Parietal lobe (tissue), 2 donors: ENCODE measurements around the genes EIF2B5, ECE2 and LIPH.

DNA sequence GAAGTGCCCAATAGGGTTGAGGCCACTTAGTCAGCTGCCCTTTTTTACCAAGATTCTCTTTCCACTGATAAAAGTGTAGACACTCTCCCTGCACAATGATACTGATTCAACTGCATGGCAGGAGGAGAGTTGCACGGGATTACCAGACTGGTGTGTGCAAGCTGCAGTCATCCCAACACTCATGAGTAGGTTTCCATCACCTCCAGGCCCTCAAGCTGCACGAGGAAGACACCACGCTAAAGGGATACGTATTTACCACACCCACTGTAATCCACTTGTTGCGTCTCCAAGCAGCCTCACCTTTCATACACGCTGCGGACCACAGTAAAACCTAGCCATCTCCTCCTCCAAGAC, 957 bp downstream of the ABCC5 start:
- RAMPAGE, long total RNA: no peak

DNA sequence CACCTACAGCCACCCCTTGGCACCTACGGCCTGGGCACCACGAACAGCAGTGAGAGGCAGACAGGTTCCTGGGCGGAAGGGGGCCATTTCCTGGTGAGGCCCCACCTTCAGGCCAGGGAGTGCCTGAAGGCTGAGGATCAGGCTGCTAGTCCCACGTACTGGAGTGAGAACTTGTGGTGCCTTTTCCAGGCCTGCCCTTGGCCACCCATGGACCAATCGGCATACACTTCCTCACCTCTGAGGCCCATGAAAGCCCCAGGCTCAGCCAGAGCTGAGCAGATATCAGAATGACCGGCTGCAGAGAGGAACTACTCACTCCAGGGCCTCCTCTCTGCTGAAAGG, 15.5 kb upstream of the HTR3E start:
- RAMPAGE, long total RNA: no peak

GRCh38 chr3:184133867-184135114, 867 bp upstream of the EIF2B5 start:
- RAMPAGE, long total RNA: no peak

DNA sequence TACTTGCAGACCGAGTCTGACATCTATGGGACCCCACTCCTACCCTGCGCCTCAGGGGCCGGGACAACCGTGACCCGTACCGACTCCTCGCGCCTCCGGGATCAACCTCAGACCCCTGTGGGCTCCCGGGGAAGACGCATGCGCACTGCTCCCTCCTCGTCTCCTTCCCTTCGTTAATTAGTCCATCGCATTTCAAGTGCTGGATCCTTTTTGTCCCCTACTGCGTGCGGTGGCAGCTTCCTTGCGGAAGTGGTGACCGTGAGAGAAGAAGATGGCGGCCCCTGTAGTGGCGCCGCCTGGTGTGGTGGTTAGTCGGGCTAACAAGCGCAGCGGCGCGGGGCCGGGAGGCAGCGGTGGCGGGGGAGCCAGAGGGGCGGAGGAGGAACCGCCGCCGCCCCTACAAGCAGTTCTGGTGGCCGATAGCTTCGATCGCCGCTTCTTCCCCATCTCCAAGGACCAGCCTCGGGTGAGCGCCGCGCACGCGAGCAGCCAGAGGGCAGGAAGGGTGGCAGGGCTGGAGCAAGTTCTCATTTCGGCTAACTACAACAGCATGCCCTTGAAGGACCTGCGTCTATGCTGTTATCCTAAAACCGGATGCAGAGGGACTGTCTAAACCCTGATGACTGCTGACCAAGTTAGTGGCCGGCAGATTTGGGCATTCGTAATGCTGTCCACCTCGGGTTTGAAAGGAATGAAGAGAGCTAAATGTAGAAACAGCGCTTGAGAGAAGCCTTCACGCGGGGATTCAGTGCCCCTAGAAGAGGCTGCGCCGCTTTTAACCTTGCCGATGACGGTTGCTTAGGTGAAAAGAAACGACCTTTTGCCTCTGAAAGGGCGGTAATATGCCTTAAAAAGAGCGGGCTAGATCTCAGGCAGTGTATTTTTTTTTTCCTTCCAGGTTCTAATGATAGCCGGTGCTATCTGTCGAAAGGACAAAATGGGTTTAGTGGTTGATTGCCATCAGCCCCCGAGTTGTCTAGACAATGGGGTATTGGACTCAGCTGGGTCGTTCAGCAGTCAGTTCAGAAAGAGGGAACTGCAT, at the start of gene EIF2B5:
Gene EIF2B5, plus strand, starts transcription at position 244 of the 1,042 bp plus-strand sequence.
- RAMPAGE, long total RNA: no peak

DNA sequence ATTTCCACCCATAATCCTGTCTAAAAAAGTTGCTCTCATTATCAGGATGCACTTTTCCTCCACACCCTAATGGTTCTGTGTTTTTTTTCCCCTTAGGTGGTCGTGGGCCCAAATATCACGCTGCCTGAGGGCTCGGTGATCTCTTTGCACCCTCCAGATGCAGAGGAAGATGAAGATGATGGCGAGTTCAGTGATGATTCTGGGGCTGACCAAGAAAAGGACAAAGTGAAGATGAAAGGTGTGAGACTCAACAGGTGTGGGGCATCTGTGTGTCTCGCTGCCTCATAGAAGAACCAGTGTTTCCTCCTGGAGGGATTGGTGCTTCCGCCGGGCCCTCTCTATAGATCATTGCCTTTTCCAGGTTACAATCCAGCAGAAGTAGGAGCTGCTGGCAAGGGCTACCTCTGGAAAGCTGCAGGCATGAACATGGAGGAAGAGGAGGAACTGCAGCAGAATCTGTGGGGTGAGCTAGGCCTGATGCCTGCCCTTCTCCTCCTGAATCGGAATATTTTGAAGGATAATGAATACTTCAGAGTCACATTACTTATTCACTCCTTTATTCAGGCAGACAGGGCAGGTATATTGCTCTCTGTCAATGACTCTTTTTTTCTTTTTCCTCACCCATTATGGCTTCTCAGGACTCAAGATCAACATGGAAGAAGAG, 7.1 kb downstream of the EIF2B5 start:
- RAMPAGE, long total RNA: no peak

- RAMPAGE, long total RNA: no peak
Measured at GRCh38 chr3:184164154-184165296, 9.3 kb downstream of the DVL3 start.

GRCh38 chr3:184166032-184166328, 8.7 kb upstream of the AP2M1 start:
- RAMPAGE, long total RNA: no peak

GRCh38 chr3:184170598-184171188, 4.0 kb upstream of the AP2M1 start:
- RAMPAGE, long total RNA: no peak

- RAMPAGE, long total RNA: no peak
Measured at GRCh38 chr3:184275776-184276443, at the start of gene ECE2. ECE2 (plus strand) TSS chr3:184276022.

DNA sequence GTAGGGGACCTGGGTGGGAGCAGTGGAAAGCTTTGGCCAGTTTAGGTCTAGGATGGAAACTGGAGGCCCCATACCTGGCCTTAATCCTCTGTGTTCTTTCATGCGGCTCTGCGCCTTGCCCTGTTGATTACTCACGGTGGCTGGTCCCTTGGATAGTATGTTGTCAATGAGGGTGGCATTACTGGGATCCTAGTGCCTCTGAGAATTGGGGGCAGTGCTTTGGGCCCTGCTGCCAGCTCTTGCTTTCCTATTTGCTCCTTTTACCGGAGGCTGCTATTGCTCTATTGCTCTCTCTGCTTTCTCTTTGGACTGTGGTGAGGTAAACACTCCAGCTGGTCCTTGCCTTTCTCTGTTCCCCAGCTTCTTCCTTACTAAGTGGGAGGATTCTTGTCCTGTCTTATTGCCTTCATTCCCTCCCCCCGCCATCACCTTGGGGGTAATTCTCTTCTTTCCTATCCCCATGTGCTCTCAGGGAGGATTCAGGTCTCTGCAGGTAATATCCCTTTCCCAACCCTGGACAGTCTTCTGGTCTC, 1.9 kb downstream of the EIF4G1 start:
- RAMPAGE, long total RNA: no peak

DNA sequence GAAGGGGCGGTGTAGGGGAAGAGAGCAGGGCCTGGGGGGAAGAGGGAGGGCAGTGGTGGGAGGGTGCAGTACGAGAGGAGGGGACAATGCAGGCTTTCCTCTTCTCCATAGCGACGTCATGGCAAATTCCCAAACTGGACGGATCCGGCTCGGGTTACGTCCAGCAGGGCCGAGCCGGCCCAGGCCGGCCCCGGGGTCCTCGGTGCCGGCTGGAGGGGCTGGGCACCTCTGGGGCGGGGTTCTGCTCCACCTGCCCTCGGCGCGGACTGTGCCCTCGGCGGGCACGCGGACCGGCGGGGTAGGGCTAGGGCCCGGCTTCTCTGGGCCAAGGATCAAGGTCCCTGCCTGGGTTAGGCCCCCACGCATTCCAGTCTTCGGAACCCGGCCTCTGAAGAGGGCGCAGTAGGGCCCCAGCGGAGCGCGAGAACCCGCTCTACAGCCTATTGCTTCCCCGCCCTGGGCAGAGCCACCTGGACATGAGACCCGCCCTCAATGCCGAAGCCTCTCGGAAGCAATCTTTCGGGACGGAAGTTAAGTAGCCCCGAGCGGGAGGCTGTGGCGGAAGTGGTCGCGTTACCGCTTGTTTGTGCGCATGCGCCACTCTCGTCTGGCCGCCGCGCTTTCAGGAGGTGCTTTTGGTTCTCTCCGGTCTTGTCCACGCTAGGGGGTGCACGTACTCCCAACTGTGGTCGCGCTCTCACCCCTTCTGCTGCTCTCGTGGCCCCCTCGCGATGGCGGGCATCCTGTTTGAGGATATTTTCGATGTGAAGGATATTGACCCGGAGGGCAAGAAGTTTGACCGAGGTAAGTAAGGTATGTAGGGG, 1.5 kb downstream of the POLR2H start:
- RAMPAGE, long total RNA: no peak

DNA sequence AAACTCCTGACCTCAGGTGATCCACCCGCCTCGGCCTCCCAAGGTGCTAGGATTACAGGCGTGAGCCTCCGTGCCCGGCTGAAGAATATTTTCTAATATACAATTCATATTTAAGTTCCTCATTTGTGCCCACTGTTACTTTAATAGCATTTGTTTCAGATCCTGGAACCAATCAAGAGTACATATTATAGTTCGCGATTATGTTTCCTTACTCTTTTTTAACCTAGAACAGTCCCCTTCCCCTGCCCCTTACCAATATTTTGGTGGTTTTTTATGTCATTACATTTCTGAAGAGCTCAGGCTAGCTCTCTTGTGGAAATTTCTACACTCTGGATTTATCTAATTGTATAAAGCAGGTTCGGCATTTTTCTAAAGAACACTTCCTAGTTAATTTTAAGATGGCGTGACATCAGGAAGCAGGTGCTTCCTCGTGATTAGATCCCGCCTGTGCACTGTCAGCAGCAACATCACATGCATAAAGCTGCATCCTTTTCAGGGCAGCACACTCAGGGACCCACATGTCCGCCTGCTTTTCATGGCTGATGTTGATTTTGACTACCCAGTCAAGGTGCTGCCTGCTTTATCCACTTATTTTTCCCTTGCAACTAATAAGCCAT, 88.7 kb upstream of the EPHB3 start:
- RAMPAGE, long total RNA: no peak

GRCh38 chr3:184562444-184563294, 1.1 kb downstream of the EPHB3 start:
- RAMPAGE, long total RNA: no peak

DNA sequence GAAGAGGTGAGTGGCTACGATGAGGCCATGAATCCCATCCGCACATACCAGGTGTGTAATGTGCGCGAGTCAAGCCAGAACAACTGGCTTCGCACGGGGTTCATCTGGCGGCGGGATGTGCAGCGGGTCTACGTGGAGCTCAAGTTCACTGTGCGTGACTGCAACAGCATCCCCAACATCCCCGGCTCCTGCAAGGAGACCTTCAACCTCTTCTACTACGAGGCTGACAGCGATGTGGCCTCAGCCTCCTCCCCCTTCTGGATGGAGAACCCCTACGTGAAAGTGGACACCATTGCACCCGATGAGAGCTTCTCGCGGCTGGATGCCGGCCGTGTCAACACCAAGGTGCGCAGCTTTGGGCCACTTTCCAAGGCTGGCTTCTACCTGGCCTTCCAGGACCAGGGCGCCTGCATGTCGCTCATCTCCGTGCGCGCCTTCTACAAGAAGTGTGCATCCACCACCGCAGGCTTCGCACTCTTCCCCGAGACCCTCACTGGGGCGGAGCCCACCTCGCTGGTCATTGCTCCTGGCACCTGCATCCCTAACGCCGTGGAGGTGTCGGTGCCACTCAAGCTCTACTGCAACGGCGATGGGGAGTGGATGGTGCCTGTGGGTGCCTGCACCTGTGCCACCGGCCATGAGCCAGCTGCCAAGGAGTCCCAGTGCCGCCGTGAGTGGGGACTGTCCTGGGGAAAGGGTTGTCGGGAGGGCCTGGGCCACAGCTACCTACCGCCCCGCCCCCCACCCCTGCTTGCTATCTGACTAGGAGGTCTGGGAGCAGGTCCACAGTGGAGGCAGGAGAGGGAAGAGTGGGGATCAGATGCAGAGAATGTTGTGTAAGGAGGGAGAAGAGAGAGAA, 11.2 kb downstream of the EPHB3 start:
- RAMPAGE, long total RNA: no peak

GRCh38 chr3:184582944-184583343, 21.4 kb downstream of the EPHB3 start:
- RAMPAGE, long total RNA: no peak

DNA sequence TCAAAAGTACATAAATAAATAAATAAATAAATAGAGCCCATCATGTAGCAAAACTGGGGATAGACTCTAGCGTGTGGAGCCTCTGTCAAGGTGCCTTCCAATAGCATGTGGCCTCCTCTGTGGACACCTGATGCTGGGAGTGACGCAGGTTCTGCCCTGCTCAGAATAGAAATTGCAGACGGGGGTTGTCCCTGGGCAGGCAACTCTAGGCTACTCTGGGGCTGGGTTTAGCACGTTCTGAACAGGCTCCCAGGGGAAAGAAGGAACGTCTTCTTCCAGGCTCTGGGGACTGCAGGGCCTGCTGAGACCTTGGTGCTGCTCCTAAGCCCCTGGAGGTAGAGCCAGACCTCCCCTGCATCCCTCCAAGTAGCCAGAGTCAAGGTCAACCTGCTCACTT, 65.4 kb downstream of the EPHB3 start:
- RAMPAGE, long total RNA: no peak

- RAMPAGE, long total RNA: no peak
Measured at GRCh38 chr3:184678892-184679529, 32.9 kb downstream of the MAGEF1 start.

- RAMPAGE, long total RNA: no peak
Measured at GRCh38 chr3:185337243-185337651, 25.7 kb upstream of the MAP3K13 start.

GRCh38 chr3:185417417-185417982, 54.6 kb downstream of the MAP3K13 start:
- RAMPAGE, long total RNA: no peak

DNA sequence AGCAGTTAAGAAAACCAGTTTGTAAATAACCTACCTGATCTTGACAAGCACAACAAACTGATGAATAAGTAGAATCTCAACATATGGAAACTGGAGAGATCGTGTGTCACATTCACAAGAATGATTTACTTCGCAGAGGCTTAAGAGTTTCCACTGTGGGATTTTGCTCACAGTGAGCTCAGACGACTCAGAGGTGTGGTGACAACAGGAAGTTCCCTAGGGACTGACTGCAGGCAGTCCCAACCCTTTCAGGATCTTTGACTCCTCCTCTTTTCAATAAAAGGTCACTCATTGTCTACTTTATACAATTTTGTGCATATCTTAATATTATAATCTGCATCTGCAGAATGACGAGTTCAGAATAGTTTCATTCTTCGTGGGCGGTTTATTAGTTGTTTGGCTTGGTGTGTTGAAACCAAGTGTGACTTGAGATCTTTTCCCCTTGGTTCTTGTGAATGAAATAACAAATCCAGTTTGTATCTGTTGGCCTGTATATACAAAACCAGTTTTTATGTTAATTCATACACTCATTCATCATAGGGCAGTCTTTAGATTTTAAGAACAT, at the start of gene LIPH:
Gene LIPH, minus strand, starts transcription at position 200 of the 565 bp plus-strand sequence.
- RAMPAGE, long total RNA: no peak